Ileum (tissue), 1 donor: ENCODE results near the genes TREML1 and FOXP4.

DNA sequence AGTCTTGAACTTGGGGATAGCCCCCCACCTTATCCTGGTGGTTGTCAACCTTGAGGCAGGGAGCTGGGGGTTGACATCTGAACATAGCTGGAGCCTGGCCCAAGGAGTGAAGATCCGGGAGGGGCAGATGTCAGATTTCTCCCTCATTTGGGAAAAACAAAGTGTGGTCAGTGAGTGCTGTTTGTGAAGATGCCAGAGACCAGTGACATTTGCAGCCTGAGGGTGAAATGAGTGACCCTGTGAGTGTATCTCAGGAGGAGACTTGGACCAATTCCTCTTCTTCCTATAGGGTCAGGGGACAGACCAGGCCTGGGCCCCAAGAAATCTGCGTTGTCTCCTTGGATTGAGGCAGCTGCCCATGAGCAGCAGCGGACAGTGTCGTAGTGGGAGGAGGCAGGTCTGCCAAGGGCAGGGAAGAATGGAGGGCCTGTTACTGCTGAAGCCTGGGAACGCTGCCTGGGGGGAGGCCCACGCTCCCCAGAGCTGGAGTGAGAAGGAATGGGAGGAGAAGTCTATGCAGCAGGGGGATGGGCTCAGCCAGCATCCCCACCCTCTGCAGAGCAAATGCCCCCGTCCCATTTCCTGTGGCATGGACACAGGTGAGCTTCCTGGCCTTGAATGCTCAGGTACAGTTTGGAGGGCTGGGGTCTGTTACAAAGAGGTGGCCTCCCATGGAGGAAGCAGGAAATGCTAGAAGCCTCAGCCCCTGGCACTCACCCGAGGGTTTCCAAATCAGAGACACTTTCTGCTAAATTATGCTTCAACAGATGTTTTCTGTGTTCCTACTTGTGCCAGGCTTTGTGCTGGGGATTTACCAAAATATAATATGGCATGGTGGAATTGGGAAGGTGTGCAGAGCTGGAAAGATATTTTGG lies 29.7 kb downstream of the DAAM2 start:
- PRO-cap = no peak

GRCh38 chr6:39823108-39823919 lies 31.1 kb downstream of the DAAM2 start:
- PRO-cap = no peak

GRCh38 chr6:39841296-39841791 lies 49.2 kb downstream of the DAAM2 start:
- PRO-cap = no peak

GRCh38 chr6:39871358-39871789 lies 62.9 kb downstream of the MOCS1 start:
- PRO-cap = no peak

- PRO-cap = no peak
Measured at GRCh38 chr6:39938694-39939429, 4.6 kb upstream of the MOCS1 start.

DNA sequence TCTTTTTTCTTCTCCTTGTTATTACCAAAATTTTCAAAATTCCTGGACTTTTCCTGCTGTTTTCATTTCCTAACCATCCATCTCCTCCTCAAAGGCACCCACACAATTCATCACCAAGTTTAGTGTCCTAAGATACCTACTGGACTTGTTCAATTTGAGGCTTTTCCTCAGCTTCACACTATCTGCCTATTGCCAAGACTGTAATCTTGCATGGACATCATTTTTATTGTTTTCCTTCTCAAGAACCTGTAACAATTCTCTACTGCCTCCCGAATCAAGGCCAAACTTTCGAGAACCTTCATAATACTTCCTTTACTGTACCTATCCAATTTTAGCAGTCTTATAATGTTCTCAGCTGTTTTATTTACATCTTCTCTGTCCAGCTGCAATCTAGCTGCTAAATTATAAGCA lies 7.1 kb downstream of the APOBEC2 start:
- PRO-cap = no peak

DNA sequence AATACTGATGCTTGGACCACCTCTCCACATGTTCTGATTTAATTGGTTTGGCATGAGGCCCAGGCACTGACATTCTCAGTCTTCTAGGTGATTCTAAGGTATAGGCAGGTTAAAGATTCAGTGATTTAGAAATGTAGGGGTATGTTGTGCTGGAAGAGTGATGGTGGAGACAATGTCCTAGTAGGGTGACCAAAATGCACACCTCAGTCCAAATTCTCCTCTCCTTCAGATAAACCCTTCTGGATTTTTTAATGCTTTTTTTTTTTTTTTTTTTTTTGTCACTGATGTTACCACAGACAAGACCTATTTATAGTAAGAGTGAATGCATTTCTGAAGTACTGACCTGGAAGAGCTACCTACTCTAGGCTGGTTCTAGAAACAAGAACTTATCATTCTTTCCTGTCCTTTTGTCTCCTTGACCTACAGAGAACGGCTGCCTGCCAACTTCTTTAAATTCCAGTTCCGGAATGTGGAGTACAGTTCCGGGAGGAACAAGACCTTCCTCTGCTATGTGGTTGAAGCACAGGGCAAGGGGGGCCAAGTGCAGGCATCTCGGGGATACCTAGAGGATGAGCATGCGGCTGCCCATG lies 8.0 kb downstream of the APOBEC2 start:
- PRO-cap = no peak

DNA sequence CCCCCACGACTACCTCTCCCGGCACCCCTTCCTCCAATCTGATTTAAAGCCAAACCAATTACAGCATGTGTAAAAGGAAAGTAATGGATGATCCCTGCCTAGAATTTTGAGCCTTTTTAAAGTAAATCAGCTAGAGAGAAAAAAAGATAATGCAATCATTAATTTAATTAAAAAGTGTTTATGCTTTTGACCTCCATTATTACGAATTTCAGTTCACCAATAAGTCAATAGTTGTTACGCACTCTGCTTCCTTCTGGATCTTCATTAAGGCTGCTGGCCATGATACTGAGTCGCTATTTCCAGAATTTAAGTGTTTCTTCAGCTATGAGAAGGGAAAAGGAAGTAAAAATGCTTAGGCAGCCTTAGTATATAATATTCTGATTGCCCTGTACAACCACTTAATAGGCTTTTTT lies 796 bp downstream of the OARD1 start:
- PRO-cap = no peak

- PRO-cap = no peak
Measured at GRCh38 chr6:41154205-41154529, at the start of gene TREML1. TSS of gene TREML1 (minus strand) at chr6:41154347.

DNA sequence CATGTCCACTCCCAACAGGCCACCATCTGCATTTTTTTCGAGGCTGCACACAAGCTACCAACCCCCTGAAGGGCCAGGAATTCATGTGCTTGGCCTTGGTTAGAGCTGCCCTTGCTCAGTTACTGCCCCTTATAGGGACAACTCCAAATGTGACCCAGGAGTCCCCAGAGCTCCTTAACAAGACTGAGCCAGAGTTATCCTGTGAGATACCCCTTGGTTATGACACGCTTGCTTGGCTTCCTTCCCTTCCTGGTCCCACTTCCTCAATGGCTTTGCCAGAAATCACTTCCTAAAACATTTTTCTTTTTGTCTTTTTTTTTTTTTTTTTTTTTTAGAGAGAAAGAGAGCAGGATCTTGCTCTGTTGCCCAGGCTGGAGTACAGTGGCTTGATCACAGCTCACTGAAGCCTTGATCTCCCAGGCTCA lies 8.9 kb downstream of the TREM1 start:
- PRO-cap = no peak

DNA sequence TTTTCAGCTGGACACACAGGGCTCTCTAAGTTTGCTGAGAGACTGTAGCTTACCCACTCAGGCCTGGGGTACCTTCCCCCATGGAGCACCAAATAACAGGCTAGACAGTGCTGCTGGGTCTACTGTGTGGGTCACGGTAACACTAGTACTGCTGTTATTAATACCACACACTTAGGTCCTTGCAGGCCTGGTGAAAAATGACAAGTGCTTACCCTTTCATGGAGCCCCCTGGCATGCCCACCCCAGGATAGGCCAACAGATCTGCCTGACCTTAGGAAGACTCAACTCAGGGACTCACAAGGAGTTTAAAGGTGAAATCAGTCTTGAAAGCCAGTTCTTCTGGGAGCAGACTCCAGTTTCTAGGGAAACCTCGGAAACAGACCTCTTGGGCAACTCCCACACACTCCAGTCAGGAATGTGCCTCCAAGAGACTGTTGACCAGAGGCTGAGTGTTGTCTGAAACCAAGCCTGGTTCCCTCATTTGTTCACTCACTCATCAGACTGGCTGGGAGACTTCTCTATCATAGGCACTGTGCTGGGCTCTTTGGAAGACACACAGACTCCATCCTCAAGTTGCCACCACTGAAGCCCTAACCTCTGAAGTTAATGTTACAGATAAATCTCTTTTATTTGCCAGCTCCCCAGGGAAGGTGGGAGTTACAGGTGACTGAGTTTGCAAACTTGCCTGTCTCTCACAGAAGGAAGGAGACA lies 1.8 kb downstream of the TREM1 start:
- PRO-cap = no peak

- PRO-cap = bidirectional peak, plus-strand start at chr6:41546618, minus-strand start at chr6:41546495
Measured at GRCh38 chr6:41546030-41546771, at the start of gene FOXP4. TSS of gene FOXP4 (plus strand) at chr6:41546381.

DNA sequence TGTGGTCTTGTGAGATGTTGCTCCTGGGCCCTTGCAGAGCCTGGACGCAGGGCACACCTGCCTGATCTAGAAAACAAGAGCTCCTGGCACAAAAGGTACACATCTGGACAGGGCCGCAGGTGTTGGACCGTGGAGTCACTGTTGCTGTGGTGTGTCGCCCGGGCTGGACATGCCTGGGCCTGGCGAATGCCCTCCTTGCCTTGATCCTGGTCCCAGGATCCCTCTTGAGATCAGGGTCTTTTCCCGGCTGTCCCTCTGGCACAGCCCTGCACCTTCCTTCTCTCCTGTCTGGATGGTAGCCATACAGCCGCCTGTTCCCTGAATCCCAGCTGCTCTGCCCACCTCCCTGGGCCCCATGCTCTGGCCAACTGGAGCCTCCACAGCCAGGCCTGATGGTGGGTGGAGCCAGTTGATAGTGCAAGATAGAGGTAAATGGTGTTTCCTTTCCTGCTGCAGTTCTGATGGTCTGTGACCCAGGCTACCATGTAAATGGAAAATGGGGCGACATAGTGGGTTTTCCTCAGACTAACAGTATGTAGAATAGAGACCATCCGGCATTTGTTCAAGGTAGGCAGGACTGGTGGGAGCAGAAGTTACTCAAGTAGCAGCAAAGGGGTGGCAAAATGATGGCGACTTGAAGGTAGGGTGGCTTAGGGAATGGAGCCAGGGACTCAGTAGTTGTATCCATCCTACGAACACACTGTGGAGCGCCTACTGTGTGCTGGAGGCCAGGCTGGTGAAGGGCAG lies 5.1 kb downstream of the FOXP4 start:
- PRO-cap = no peak

- PRO-cap = no peak
Measured at GRCh38 chr6:41585372-41585796, 39.2 kb downstream of the FOXP4 start.

DNA sequence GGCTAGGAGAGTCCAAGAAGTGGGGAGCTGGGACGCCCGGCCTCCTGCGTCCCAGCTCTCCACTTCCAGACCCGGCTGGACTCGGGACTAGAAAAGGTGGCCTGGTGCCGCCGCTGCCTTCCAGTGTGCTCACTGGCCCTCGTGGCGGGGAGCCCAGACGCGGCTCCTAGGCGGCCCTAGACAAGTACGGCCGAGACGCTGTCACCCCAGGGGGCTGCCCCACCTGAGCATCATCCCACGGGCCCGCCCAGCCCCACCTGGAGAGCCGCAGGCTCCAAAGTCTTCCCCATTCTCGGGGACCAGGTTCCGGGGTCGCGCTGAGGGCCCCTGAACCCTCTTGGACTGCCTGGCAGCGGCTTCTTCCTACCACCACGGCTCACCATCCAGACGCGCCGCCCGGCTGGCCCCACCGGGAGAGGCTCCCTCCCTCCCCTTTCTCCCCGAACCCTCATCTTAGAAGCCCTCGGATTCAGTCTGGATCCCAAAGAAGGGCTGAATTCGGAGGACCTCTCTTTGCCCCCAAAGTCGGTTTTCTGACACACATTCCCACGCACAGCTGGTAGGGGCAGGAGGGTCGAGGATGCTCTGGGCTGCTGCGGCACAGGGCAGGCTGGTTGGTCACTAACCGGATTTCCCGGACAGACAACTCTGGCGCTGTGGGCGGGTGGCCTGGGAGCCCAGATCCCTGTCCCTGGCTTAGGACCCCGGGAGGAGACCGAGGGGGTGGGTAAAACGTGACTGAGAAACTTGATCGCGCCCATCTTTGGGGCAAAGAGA lies 788 bp upstream of the MDFI start:
- PRO-cap = no peak

- PRO-cap = unidirectional peak, plus-strand start at chr6:41682389; unidirectional peak, plus-strand start at chr6:41682413; unidirectional peak, plus-strand start at chr6:41682420
Measured at GRCh38 chr6:41682049-41682732, 43.9 kb downstream of the MDFI start.

DNA sequence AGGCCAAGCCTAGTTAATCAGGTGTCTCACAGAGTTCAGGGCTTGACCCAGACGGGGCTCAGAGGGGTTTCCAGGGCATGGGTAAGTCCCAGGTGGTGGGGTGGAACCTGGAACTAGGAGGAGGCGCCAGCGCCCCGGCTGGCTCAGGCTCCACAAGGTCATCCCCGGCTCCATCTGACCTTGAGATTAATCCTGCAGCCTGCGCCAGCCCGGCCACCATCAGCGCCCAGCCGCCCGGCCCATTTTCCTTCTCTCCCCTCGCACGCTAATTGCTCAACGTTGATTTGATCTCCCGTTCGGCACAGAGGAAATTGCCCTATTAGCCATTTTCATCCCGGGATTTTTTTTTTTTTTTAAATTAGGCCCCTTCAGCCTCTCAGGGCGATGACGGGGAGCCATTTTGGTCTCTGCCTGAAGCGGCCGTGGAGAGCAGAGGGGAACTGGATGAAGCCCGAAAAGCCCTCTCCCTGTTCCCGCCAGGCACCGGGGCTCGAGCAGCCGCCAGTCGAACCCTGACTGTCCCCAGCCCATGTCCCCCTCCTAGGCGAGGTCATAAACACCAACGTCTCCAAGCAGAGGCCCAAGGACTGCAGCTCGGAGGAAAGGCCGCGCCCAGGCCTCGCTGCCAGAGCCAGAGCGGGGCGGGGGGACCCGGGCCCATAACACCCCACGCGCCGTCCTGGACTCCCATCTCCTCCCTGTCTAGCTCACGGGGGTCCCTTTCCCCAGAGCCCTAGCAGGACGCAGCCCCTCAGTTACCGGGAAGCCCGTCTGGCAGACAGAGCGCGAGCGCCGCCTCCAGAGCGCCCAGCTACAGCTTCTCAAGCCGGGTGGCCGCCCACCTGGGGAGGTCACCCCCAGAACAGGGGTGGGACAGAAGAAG lies 44.7 kb downstream of the MDFI start:
- PRO-cap = unidirectional peak, plus-strand start at position 183 of the sequence

DNA sequence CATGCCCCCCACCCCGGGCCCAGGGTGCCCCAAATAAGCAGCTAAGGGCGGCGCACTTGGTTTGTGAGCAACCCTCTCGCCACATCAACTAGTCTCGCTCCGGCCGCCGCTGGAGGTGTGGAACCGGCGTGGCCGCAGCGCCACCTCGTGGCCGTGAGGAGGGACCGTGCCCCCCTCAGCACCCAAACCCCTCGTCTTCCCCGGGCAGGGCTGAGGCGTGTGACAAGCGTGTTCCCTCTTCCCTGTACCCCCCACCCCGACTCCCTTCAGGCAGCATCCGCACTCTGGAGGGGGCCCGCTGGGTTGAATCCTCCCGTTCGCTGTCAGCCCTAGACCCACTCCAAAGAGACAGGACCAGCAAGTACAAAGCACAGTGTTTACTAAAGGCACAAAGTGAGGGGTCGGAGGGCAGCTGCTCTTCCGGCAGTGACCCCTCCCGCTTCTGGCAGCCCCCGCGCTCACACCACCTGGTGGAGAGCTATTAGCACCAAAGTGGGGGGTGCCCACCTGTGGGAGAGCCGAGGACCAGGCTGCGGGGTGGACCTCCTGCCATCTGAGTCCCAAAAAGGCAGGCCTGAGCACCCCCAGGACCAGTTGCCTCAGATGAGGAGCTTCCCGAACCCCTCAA lies 45.5 kb downstream of the MDFI start:
- PRO-cap = unidirectional peak, minus-strand start at position 90 of the sequence

DNA sequence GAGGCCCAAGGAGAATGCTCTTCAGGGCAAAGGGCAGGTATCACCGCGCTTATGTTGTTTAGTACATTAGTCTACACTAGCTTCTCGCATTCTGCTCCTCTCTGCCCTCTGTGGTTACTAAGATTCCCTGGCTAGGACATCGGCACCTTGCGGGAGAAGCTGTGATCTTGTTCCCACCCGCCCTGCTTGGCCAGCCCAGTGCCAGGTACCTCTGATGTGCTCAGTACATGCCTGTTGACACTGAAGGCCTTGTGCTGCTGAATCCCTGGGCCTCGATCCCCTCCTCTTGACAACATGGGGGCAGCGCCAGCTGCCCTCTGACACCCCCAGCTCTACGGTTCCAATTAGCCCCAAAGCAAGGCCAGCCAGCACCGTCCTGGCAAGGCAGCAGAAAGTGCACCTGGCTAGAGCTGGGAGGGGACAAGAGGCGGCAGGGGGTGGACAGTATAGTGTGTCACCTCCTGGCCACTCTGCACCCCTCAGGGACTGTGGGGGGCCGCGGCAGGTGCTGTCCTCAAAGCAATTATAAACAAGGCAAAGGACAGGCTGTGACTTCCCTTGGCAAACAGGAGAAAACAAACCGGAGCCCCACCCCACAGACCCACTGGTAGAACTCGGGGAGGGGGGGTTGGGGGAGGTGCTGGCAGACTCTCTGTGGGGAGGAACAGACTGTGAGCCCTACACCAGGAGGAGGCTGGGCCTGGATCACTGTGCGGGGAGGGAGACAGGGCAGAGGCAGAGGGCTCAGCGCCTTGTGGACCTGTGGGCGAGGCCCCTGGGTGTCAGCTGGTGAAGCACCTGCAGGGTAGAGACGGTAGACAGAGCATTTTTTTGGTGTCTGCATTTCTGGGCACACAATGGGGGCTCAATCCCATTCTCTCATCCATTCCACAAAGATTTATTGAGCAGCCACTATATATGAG lies 7.1 kb downstream of the TFEB start:
- PRO-cap = no peak

DNA sequence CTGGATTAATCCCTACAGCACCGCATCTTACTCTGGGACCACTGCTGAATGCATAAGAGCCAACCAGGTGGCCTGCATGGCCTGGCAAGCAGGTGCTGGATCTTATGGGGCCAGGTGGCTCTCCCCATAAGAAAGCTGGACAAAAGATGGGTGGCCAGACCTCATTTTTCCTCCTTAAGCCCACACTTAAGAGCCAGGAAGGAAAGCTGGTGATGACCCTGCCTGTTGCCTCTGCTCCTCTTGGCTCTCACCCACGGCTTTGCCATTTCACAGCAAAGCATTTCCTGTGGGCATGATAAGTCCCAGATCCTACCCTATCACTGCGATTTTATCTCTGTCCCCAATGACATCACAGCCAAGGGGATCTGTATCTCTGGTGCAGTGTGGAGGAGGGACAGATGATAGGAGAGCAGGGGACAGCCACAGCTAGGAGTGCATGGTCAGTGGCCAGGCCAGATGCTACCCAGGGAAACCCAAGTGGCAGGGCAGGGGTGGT lies 5.0 kb downstream of the TFEB start:
- PRO-cap = no peak